ENCODE measurements around a stretch of chr3.

DNA sequence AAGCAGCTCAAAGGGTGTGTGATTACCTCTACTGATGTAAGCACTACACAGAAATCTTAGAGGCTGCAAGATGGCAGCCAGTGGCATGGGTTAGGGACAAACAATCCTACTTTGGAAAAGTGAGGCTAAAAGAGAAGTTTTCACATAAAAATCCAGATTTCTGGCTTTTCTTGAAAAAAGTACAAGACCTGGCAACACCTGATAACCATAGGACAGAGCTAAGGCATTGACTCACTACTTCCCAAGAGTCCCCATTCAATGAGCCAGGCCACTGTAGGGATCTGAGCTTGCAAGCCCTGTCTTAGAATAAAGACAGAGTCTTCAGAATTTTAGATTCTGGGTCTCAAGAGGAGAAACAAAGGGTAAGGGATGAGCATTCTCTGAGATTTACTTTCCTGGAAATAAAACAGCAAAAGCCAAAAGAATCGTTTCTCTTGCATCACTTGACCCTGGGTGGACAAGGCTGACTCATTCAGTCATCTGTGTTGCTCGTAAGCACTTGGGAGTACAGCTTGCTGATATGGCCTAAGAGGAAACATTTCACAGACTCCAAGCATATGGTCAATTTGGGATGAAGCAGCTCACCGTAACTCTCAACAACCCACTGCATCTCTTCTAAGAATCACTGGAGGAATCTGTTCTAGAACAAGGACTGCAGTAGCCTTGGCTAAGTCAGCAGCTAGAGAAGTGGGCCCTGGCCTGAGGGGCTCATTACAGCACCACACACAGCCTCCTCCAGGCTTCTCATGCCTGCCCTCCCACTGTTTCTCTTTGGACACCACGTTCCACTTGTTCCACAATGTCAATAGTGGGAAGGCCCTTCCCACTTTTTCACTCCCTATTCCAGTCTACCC is 86.2 kb downstream of the RFTN1 start:
- PRO-cap, 2 experiments = no peak in any of the 2 experiments

GRCh38 chr3:16462872-16463131 is 50.7 kb downstream of the RFTN1 start:
- PRO-cap, 2 experiments = no peak in any of the 2 experiments

GRCh38 chr3:16467370-16467897 is 46.1 kb downstream of the RFTN1 start:
- PRO-cap, 2 experiments = no peak in any of the 2 experiments

- PRO-cap, 2 experiments = no peak in any of the 2 experiments
These were observed 8.7 kb downstream of the RFTN1 start for GRCh38 chr3:16504699-16505216.

- PRO-cap, 2 experiments = no peak in any of the 2 experiments
These were observed 3.6 kb upstream of the RFTN1 start for GRCh38 chr3:16517002-16517663.

DNA sequence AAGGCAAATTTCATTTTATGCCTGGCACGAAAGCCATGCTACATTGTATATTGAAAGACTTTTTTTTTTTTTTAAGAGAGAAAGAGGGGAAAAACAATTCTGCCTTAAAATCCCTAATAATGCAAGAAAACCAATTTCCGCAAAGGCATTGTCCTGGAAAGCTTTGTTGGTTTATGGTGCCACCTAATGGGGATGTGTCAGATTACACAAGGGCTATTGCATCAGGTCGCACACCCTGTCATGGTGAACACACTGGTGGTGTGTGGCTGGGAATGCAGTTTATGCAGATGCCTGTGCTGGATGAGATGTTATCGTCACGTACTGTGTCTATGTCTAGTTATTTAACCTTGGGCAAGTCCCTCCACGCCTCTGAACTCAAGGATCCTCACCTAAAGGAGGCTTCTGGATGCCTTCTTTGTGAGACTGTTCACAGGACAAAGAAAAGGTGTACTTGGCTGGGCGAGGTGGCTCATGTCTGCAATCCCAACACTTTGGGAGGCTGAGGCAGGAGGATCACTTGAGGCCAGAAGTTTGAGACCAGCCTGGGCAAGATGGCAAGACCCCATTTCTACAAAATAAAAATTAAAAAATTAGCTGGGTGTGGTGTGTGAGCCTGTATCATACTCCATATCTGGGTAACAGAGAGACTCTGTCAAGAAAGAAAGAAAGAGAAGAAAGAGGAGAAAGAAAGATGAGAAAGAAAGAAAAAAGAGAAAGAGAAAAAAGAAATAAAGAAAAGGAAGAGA is 37.4 kb upstream of the RFTN1 start:
- PRO-cap, 2 experiments = no peak in any of the 2 experiments

DNA sequence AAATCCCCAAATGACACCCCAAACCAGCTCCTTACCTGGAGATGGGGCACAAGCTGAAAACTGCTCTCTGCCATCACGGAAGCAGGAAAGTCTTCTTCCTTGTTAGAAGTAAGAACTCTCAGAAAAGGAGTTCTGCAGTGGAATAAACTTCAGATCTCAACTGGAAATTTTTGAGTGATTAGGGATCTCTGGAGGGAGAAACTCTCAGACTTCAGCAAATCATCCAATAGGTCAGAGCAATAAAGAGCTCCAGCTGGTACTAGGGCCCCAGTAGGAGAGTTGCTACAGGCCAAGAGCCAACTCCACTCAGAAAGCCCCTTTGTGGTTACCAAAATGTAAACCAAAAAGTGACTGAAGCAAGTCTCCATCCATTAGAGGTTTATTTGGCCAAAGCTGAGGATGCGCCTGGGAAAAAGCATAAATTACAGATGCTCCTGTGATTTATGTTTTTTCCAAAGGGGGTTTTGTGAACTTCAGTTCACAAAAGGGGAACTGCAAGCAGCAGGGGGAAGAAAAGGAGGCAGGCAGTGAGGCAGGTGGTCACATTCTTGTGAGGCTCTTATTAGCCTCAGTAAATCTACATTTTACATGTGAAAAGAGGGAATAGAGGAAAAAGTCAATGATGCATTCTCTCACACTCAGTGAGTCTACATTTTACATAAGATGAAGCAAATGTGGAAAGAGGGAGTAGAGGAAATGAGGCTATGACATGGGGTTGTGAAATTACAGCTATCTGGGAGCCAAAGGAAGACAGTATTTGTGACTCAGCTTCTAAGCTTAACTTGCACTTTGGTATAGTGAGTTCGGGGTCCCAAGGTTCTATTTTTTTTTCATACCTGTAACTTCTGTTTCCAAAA is 92.3 kb upstream of the DAZL start:
- PRO-cap, 2 experiments = no peak in any of the 2 experiments

DNA sequence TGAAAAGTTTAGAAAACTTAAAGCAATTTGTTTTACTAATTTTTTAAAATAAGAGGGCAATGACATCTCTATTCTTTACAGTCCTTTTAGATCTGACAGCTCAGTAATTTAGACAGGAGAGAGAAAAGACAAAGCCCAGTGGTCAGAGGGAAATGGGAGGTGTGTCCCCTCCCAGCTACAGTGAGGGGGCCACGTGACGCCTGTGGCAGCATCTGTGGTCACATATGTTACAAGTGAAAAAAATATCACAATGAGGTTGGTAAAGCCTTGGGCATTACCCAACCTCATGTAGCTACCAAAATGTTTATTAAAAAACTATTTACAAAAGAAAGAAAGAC is 42.9 kb upstream of the PLCL2 start:
- PRO-cap, 2 experiments = no peak in any of the 2 experiments

- PRO-cap, 2 experiments = no peak in any of the 2 experiments
These were observed 5.8 kb downstream of the PLCL2 start for GRCh38 chr3:16890556-16890884.

DNA sequence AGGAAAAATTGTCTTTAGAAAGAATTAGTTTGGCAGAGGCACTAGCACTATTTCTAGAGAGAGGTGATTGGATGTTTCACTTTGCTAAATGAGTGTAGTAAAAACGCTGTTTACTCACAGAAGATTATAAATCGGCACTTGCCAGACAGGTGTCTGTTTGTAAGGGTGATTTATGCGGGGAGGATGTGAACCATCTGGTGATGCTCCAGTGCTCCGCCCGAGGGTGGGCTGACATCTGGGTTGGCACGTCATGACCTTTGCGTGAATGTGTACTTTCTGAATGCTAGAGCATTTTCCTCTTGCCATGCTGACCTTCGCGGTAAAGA is 12.7 kb downstream of the PLCL2 start:
- PRO-cap, 2 experiments = no peak in any of the 2 experiments

GRCh38 chr3:16900738-16901501 is 16.2 kb downstream of the PLCL2 start:
- PRO-cap, 2 experiments = no peak in any of the 2 experiments

- PRO-cap, 2 experiments = no peak in any of the 2 experiments
These were observed 129.8 kb downstream of the PLCL2 start for GRCh38 chr3:17014413-17015132.

- PRO-cap, 2 experiments = no peak in any of the 2 experiments
These were observed 7.5 kb upstream of the TBC1D5 start for GRCh38 chr3:17749847-17750363.

DNA sequence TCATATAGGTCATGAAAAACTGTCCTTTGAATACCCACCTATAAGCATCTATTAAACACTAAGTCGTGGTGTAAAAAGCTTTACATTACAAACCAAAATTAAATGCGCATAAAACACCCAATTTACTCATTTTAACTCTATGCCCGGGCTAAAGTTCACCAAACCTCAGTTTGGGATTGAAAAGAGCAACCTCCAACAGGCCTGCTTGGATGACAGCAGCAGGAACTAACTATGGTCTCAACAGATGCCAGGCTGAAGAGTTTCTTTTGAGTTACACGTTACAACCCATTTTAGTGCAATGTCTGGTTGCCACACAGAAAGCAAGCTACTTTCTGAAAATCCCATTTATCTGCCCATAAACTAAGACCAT is 2.2 kb downstream of the SATB1 start:
- PRO-cap, 2 experiments = no peak in any of the 2 experiments

GRCh38 chr3:18423293-18424396 is 1.5 kb downstream of the SATB1 start:
- PRO-cap, 2 experiments = peak in 1 of 2 experiments; most common plus-strand start chr3:18423604 (in 1)

DNA sequence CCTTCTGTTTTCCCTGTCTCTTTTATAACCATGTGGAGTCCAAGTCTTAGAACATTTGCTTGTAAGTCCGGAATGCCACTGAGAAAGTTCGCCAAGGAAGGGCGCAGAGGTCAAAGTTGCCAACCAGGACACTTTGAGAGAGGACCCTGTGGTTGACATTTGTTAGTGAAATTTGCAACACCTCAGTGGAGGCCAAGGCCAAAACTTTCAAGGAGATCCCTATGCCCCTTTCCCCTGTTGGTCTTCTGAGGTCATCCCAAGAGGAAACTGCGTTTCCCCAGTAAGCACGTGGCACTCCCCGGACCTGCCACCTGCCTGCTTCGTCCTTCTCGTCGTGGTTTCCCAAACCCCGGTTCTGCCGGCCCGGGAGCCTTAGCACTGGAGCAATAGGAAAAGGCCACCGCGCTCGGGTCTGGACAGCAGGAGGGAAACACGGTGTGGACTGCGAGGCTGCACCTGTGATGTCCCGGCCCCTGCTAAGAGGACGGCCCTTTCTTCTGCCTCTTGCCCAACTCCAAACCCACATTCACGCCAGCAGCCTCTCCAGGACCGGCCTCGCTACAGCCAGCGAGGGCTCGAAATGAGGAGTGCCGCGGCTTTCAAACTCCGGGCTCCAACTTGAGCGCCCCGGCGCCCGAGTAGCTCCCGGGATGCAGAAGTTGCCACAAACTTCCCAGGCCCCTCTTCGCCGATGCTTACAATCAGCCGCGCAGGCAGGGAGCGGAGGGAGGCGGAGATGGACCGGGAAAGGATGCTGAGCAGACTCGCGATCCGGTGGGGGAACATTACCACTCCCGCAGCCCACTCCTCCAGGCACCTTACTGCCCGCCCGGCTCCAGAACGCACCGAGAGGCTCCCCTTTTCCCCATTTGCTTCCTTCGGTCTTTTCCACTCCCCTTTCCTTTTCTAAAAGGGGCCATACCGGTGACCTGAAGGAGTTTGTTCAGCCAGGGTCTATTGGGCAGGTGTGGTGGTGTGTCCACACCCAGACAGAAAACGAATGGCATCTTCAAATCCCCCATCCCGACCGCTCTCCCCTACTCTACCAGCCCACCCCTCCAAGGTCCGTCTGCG is 18.5 kb upstream of the SATB1 start:
- PRO-cap, 2 experiments = no peak in any of the 2 experiments

GRCh38 chr3:18446011-18446406 is 20.9 kb upstream of the SATB1 start:
- PRO-cap, 2 experiments = no peak in any of the 2 experiments

DNA sequence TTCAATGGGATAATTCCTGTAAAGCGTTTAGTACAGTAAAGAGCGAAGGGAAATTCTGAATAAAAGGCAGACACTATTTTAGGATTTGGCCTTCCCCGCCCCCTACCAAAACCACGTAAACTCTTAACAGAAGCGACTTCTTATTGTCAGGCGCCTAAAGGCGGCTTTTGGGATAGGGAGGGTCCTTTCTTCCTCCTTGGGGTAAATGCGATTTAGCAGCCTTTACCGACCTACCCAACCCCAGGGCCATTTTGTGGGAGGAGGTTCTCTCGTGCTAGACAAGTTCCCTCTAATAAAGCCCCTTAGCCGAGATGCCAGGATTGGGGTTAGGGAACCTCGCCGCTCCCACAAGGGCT is 505 bp upstream of the RAB5A start:
- PRO-cap, 2 experiments = no peak in any of the 2 experiments

DNA sequence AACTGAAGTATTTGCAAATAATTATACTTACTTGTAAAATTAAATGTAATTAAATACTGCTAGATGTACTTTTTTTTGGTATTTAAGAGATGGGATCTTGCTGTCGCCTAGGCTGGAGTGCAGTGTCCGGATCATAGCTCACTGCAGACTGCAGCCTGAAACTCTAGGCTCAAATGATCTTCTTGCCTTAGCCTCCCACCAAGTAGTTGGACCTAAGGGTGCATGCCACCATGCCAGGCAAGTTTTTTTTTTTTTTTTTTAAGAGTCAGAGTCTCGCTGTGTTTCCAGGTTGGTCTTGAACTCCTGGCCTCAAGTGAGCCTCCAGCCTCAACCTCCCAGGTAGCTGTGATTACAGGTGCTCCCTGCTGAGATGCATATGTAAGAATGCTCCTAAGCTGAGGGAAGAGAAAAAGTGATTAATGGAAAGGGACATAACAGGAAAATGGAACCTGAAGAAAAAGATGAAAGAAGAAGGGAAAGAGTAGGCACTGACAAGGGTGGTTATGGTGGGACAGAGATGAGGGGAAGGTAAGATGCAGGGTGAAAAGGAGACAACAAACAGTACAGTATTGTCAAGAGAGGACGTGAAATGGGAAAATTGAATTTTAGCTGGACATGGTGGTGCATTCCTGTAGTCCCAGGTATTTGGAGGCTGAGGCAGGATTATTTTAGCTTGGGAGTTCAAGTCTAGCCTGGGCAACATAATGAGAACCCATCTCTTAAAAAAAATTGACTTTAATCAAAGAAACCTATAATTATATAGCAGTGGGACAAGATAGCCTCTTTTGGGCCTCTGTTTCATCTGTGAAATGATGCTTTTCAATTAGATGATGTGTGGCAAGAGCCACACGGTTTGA is 4.8 kb downstream of the RAB5A start:
- PRO-cap, 2 experiments = no peak in any of the 2 experiments

DNA sequence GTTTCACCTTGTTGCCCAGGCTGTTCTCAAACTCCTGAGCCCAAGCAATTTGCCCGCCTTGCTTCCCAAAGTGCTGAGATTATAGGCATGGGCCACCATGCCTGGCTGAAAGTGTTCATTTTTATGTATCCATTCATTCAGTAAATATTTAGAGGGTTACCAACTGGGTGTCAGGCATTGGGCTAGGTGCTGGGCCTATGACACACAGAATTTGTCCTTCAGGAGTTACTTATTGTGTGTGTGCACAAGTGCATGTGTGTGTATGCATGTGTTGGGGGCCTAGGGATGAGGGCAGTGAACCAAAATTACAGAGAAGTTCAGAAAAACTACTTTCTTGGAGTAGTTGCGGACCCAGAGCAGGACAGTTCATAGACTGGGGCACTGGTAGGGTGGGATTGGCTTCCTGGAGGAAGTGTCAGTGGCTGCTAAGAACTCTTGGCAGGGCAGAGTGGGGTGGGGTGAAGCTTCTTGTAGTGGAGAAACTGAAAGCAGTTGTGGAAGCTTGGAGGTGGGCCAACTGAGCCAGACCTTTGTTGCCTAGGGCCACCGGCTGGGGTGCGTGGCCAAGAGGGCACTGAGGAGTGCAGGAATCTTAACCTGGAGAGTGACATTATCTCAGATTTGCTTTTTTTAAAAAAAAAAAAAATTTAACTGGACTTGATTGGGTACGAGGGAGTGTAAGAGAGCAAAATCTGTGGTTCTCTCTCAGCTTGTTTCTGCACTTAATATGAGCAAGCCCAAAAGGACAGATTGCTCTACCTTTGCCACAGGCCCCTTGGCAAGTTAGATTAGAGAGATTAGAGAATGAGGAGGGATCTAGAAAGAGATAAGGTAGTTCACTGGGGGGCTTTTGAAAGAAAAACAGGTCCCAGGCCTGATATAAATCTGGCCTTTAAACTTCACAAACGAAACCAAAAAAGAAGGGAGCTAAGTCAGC is 3.1 kb downstream of the KAT2B start:
- PRO-cap, 2 experiments = no peak in any of the 2 experiments

Measured in Metastatic Liver Carcinoma in the Adrenal Gland (tissue), 2 donors.